Left lung (tissue), 1 donor: ENCODE data around the gene GHRL.

DNA sequence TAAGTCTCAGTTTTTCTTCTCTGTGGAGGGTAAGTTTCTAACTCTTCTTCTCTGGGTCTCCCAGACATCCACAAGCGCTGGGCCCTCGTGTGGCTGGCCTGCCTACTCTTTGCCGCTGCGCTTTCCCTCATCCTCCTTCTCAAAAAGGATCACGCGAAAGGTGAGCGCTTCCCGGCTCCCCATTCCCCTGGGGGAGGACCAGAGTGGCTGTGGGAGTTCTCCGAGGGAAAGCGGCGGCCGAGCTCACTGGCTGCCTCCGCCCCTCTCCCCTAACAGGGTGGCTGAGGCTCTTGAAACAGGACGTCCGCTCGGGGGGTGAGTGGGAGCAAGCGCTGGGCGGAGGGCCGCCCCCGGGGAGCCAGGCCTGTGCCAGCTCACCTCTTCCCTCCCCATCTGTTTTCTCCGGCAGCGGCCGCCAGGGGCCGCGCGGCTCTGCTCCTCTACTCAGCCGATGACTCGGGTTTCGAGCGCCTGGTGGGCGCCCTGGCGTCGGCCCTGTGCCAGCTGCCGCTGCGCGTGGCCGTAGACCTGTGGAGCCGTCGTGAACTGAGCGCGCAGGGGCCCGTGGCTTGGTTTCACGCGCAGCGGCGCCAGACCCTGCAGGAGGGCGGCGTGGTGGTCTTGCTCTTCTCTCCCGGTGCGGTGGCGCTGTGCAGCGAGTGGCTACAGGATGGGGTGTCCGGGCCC is 947 bp upstream of the CRELD1 start:
- PRO-cap = bidirectional peak, plus-strand start at position 447 of the sequence, minus-strand start at position 267 of the sequence; bidirectional peak, plus-strand start outside the sequence, minus-strand start at position 548 of the sequence

- PRO-cap = no peak
Observed at GRCh38 chr3:9934182-9934446, 480 bp downstream of the CRELD1 start.

DNA sequence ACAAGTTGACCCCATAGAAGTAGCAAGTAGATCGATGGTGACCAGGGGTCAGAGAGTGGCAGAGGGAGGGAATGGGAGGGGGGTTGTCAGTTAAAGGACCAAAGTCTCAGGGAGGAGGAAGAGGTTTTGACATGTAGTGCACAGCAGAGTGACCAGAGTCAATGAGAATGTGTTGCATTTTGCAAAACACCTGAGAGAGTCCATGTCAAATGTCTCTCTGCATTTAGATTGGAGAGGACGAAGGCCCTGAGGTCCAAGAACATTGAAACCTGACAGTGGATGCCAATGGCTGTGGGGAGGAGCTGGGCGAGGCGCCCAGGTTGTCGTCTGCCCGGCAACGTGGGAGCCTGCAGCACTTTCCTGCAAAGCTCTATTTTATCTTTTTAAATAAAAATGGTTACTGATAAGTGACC is 19.7 kb upstream of the FANCD2 start:
- PRO-cap = no peak

DNA sequence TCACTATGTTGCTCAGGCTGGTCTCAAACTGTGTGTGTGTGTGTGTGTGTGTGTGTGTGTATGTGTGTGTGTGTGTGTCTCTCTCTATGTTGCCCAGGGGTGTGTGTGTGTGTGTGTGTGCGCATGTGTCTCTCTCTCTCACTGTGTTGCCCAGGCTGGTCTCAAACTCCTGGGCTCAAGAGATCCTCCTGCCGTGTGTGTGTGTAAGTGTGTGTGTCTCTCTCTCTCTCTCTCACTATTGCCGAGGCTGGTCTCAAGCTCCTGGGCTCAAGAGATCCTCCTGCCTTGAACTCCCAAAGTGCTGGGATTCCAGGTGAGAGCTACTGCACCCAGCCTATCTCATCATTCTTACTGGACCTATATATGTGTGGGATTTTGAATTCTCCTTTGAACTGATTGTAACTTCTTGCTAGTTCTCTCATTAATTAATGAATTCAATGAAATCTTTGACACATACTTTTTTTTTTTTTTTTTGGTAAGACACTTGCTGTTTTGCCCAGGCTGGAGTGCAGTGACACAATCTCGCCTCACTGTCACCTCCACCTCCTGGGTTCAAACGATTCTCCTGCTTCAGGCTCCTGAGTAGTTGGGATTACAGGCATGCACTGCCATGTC is 3.6 kb upstream of the FANCD2 start:
- PRO-cap = no peak

DNA sequence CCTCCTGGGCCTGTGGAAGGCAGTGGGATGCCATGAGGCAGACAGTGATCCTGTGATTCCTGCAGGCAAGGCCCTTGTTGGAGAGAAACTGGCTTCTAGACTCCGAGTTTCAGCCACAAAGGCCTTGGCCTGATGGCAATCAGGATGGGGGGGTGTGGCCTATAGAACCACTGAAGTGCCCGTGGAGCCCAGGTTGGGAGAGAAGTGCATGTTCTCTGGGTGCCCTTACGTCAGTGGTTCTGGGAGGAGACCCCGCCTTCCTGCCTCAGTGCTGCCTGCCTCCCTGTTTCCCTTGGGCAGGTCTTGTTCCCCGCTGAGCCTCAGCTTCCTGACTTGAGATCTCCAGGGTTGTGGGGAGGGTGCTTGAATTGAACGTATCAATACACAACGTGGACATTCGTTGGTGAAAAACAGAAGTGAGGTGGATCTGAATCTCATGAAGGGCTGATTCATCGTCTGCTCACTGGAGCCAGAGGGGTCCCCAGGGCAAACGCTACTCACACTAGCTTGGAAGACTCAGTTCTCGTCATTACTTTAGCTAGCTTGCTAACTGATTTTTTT is 31.8 kb downstream of the IRAK2 start:
- PRO-cap = no peak

- PRO-cap = no peak
Observed at GRCh38 chr3:10260036-10260678, 11.9 kb downstream of the TATDN2 start.

DNA sequence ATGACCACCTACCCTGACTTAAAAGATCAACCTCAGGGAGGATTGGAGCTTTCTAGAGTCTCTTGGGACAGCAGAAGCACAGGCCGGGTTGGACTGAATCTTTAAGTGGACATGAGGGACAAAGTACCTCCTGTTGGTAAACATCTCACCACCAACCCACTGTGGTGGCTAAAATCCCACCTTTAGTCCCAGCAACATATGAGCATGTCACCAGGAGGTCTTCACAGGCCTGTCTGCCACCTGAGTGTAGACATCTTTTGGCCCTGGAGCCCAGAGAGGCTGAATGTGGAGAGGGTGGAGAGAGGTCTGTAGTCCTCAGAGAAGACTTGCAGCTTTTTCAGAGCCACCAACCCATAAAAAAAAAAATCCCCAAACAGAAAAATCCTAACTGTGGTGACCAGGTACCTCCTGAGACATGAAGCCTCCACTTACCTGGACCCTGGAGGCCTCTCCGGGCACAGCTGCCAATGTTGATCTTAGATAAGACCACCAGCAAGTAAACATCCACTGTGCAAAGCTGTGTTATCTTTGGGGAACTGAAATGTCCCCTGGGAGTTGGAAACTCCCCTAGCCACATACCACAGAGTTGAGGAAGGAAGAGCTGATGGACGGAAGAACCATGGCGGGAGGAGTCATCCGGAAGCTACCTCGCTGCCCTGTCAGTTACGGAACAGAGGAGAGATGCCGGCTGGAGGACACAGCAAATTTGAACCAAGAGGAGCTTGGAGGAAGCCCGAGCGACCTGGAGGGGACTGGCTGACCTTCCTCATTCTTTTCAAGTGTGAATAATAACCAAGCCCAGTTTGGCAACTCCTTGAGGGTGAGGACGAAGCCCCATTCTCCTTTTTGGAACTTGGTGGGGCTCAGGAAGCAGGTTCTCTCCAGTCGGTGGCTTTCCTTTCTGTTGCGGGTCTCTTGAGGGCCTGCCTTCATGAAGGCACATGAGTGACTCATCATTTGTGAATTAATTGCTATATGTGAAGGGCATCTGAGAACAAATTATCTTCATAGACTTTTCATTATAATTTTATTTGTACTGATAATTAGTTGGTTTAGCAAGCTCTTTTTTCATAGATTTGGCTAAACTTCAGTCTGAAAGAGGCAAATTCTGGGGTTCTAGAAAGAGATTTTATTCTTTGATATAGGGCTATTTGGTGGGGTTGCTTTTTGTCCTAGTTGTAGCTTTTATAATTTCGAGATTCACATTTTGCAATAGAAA is at the start of gene GHRL:
Gene GHRL, minus strand, starts transcription at position 538 of the 1,219 bp plus-strand sequence.
- PRO-cap = unidirectional peak, plus-strand start at position 662 of the sequence; unidirectional peak, plus-strand start at position 673 of the sequence; unidirectional peak, minus-strand start at position 903 of the sequence

DNA sequence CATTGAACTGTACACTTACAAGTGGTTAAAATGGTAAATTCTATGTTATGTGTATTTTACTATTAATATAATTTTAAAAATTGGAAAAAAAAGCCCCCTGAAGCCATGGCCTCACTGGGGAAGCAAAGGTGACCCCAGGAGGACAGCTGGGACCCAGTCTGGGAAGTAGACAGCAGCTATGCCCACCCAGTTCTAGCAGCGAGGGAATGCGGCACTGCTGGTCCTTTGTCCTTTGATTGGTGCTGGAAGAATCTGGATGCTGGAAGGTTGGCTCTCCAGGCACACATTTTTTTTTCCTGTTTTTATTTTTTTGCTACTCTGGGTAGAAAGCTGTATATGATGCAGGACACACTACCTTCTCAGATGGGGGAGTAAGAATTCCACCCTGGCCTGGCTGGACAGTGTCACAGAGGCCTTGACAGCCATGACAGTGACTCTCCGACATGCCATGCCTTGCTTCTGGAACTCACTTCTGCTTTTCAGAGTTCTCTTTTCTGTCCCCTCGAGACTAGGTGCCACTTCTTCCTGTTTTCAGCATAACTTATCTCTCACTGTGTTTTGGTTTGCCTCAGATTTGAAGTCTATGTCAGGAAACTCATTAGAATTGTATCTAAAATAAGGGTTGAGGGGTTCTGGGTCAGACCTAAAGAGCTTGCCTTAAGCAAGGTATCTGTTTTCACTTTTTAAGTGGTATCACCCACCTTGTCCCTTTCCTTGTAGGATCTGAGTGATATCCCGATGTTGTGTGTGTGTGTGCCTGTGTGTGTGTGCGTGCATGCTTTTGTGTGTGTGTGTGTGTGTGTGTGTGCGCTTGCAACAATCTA is 69.0 kb upstream of the SEC13 start:
- PRO-cap = no peak

- PRO-cap = no peak
Observed at GRCh38 chr3:10437120-10437839, 68.1 kb downstream of the ATP2B2 start.

DNA sequence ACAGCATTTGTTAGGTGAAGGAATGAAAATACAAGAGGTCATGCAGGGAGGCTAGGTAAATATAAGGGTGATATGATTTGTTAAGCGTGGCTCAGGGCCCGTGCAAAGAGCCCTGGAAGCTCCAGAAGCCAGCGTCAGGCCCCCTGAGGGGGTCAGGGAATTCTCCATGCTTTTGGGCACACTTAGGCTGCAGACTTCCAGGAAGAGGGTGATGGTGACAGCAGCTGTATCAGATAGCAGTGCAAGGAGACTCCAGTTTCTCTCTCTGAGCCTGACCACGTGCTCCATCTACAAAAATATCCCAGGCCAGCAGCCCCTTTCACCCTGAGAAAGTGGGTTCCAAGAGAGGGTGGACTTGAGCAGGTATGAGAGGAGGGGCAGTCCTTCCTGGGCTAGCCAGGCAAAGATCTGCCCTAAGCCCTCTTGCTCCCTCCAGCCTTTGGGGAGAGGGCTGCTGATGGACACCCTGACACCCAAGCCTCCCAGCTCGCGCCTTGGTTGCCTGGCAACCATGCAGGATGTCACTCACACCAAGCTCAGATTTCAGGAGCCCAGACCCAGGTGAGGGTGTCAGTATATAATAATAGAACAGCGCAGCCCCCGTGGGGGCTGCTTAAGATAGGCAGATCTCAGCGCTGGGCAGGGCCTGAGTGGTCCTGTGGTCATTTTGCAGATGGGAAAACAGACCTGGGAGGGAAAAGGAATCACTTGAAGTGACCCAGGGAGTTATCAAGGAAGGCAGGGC is 35.8 kb downstream of the ATP2B2 start:
- PRO-cap = no peak

GRCh38 chr3:10816394-10816868 is 403 bp downstream of the SLC6A11 start:
- PRO-cap = no peak

DNA sequence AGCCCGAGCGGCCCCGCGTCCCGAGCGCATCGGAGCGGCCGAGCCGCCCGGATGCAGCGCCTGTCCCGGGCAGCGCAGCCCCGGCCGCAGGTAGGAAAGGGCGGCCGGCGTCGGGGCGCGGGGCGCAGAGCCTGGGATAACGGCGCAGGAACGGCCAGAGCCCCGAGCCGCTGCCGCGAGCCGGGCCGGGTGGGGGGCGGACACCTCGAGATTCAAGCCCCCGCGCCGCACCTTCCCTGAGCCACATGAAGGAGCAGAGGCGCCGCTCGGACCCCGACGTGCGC is 234 bp downstream of the SLC6A1 start:
- PRO-cap = no peak

DNA sequence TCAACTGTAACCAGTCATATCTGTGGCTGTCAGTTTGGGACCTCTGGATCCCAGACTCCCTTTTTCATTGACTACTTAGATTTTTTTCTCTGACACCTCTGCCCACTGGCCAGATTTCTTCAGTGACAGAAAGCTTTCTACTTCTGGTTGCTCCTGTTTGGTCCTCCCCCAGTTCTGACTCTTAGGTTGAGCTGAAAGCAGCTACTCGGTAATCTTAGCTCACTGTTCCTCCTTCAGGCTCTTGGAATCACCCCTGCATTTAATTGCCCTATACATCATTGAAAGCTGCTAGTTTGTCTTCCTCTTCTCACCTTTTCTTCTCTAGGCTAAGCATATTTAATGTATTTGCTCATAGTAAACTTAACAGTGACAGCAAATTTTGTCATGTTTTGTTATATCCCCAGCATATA is 1.0 kb downstream of the ATG7 start:
- PRO-cap = bidirectional peak, plus-strand start at position 171 of the sequence, minus-strand start at position 176 of the sequence

DNA sequence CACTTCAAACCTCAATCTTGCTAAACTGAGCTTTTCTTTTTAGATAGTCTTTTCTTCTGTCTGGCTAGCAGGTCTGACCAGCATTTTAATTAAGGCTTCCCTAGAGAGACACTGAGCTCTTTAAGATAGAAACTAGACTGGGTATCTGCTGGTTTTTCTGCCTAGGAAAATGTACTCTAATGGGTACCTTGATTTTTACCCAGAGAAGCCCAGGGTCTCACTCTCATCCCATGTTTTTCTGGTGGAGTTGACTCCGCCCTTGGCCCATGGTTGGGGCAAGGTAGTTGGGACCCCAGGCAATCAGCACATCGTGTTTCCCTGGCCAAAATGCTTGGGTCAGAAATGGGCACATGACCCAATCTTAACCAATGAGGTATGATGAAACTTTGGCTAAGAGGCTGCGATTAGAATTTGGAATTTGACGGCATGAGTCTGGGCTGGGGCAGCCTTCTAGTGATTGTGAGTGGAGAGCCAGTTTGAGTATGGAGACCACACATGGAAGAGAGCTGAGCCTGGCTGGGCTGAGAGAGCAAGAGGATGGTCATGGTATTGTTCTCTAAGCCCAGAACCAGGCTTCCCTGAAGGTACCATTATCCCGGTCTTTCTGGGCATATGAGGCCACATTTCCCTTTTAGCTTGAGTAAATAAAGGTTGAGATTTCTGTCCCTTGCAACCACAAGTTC is 181.9 kb downstream of the ATG7 start:
- PRO-cap = no peak

GRCh38 chr3:11495739-11496600 is 147.7 kb downstream of the VGLL4 start:
- PRO-cap = no peak

GRCh38 chr3:11559517-11559958 is 84.2 kb downstream of the VGLL4 start:
- PRO-cap = no peak

- PRO-cap = unidirectional peak, plus-strand start at chr3:11719081; bidirectional peak, plus-strand start at chr3:11719754, minus-strand start at chr3:11719430
Observed at GRCh38 chr3:11718932-11720071, 75.6 kb upstream of the VGLL4 start.

GRCh38 chr3:11724536-11725263 is 81.0 kb upstream of the VGLL4 start:
- PRO-cap = no peak

DNA sequence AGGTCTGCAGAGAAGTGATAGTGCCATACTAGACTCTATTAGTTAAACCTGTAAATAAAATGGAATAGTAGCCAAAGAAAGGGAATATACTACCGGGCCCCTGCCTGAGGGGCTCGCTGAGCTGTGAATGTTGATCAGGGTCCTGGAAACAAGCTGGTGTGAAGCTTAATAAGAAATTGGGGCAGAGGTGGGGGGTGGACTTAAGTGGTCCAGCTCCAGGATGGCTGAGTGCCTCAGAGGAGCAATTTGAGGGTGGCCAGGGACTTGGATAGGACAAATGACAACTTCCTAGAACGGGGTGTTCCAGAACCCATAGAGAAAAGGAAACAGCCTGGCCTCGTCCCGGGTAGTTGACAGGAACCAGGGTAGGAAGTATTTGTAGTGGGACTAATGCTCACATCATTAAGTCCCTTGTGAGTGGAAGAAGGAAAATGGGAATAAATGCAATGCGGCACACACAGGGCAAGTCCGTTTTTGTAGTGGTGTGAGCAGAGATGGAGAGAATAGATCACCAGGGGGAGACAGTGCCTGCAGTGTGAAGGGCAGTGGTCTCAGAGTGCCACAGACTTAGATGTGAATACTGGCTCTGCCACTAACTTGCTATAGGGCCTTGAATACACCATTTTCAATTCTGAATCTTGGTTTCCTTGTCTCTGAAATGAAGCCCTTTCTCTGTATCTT is 19.7 kb downstream of the TIMP4 start:
- PRO-cap = no peak

GRCh38 chr3:12239431-12239630 is 49.5 kb upstream of the PPARG start:
- PRO-cap = no peak